H9 (cell line): Measurements from ENCODE around the genes MCTS2 and ID1.

- PRO-cap: no peak
Observed at GRCh38 chr20:25261512-25262135, 13.7 kb downstream of the PYGB start.

DNA sequence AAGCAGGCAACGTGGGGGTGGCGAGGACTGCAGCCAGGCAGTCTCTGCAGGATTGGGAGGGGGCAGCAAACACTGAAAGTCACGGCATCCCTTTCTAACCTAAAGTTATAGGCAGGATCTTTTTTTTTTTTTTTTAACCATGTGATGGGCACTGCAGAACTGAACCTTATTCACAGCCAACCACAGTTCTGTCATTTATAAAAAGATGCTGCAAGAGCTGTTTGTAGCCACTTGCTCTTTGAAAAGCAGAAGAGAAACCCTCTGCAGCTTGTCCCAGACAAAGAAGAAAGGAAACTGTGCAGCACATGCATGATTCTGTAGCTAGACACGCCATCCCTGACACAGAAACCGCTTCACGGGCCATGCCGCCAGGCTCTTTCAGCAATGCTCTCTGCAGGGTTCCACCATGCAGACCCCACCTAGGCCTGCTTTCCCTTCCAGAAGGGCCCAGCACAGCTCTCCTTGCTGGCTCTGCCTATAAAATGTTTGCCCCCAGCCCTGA, 70.7 kb downstream of the PYGB start:
- PRO-cap: no peak

- PRO-cap: no peak
Observed at GRCh38 chr20:25319656-25320854, 70.6 kb downstream of the ABHD12 start.

- PRO-cap: no peak
Observed at GRCh38 chr20:25339611-25340144, 51.0 kb downstream of the ABHD12 start.

- PRO-cap: no peak
Observed at GRCh38 chr20:25622965-25623366, 848 bp downstream of the NANP start.

DNA sequence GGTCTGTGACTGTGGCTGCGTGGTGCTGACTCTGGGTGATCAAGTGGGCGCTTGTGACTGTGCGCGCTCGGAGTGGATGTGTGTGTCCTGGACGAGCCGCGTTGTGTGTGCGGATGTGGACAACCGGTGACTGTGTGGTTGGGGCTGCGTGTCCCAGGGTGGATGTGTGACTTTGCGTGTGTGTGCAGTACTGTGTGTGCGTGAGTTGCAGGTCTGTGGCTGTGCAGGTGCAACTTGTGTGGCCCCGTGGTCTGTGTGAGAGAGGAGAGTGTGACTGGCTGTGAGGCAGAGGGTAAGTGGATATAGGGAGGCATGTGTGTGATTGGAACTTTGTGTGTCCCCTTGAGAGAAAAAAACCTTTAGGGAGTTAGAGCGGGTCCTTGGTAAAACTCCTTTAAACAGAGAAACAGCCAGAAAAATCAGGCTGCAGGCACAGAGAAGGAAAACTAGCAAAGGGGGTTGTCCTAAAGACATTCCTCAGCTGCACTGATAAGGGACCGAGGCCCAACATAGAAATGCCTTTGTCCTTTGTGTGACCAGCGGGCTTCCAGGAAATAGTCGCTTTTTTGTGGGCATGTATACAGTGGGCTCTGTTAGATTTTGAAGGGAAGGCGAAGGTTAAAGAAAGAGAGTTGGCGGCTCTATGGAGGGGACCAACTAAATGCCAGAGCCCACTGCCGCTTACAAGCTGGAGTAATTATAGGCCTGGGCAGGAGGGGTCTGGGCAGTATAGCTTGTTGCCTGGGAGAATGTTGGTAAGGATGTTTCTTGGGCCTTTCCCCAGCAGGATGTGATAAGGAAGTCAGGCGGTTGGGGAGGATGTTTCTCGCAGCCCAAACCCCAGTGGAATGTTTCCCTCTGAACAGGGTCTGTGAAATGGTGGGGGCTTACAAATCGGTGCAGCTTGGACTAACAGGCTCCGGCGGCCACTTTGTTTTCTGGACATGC, 313.6 kb upstream of the ZNF337 start:
- PRO-cap: no peak

DNA sequence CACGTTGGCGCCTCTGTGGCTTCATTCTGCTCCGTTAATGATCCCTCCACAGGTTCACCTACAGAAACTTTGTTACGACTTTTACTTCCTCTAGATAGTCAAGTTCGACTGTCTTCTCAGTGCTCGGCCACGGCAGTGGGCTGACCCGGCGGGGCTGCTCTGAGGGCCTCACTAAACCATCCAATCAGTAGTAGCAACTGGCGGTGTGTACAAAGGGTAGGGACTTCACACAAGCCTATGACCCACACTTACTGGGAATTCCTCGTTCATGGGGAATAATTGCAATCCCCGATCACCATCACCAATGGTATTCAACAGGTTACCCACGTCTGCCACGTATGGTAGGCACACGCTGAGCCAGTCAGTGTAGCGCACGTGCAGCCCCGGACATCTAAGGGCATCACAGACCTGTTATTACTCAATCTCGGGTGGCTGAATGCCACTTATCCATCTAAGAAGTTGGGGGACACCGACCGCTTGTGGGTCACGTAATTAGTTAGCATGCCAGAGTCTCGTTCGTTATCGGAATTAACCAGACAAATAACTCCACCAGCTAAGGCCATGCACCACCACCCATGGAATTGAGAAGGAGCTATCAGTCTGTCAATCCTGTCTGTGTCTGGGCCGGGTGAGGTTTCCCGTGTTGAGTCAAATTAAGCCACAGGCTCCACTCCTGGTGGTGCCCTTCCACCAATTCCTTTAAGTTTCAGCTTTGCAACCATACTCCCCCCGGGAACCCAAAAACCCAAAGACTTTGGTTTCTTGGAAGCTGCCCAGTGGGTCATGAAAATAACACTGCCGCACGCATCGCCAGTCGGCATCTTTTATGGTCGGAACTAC, 1959.0 kb upstream of the DEFB115 start:
- PRO-cap: no peak

DNA sequence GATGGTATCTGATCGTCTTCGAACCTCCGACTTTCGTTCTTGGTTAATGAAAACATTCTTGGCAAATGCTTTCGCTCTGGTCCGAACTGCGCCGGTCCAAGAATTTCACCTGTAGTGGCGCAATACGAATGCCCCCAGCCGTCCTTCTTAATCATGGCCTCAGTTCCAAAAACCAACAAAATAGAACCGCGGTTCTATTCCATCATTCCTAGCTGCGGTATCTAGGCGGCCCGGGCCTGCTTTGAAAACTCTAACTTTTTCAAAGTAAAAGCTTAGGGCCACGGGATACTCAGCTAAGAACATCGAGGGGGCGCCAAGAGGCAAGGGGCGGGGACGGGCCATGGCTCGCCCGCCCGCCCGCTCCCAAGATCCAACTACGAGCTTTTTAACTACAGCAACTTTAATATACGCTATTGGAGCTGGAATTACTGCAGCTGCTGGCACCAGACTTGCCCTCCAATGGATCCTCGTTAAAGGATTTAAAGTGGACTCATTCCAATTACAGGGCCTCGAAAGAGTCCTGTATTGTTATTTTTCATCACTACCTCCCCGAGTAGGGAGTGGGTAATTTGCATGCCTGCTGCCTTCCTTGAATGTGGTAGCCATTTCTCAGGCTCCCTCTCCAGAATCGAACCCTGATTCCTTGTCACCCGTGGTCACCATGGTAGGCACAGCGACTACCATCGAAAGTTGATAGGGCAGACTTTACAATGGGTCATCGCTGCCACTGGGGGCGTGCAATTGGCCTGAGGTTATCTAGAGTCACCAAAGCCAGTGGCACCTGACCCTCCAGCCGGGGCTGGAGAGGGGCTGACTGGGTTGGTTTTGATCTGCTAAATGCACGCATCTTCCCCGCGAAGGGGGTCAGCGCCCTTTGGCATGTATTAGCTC, 1958.1 kb upstream of the DEFB115 start:
- PRO-cap: no peak

- PRO-cap: no peak
Observed at GRCh38 chr20:30316120-30316648, 941.3 kb upstream of the DEFB115 start.

GRCh38 chr20:30741472-30741786, 516.0 kb upstream of the DEFB115 start:
- PRO-cap: no peak

- PRO-cap: no peak
Observed at GRCh38 chr20:31515493-31516608, 1.6 kb downstream of the HM13 start.

GRCh38 chr20:31517224-31517851, 3.1 kb downstream of the HM13 start:
- PRO-cap: no peak

GRCh38 chr20:31546999-31548102, at the start of gene MCTS2:
TSS of gene MCTS2 (plus strand) at chr20:31547379.
- PRO-cap: bidirectional peak, plus-strand start at chr20:31547461, minus-strand start at chr20:31547307

DNA sequence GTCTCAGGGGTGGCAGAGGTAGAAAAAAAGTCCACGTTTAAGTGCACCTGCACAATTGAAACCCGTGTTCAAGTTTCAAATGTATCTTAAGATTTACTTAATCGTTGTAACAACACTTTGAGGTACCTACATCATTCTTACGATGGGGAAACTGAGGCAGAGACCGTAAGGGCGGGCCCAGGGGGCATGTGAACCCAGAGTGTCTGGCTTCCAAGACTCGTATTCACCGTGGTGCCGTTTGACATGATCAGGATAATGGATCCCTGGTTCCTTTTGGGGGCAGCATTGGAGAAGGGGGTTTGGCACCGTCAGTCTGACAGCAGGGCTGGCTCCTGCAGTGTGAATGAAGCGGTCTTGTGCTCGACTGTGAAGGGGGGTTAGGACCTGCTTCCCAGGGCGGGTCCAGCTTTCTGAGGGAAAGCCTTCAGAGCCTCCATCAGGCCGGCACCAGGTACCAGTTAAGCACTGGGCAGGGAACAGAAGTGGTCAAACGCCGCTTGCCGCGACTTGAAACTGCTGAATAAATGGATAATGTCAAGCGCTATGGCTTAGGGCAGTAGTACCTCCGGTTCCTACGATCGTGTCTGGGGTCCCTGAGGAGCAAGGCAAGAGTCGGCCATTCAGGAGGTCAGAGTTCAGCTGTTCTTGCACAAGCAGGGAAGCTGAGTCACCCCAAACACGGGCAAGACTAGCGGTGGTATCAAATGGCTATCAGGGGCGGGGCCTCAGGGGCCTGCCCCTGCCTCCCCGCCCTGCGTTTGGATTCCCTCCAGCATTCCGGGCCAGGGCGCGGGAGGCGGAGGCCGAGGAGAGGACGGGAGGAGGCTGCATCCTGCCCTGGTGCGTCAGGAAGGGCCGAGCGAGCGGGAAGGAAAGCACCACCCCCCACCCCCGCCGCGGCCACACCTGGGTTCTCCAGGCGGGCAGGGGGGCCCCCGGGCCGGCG, 25.3 kb downstream of the MCTS2 start:
- PRO-cap: bidirectional peak, plus-strand start at position 454 of the sequence, minus-strand start at position 345 of the sequence; bidirectional peak, plus-strand start at position 775 of the sequence, minus-strand start at position 647 of the sequence

DNA sequence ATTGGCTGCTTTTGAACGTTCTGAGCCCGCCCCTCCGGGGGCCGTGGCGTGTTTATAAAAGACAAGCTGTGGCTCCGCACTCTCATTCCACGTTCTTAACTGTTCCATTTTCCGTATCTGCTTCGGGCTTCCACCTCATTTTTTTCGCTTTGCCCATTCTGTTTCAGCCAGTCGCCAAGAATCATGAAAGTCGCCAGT, at the start of gene ID1:
ID1 (plus strand) TSS at position 85 of the 198 bp plus-strand sequence.
- PRO-cap: bidirectional peak, plus-strand start at position 85 of the sequence, minus-strand start outside the sequence

- PRO-cap: no peak
Observed at GRCh38 chr20:31608961-31609332, 3.9 kb downstream of the ID1 start.

DNA sequence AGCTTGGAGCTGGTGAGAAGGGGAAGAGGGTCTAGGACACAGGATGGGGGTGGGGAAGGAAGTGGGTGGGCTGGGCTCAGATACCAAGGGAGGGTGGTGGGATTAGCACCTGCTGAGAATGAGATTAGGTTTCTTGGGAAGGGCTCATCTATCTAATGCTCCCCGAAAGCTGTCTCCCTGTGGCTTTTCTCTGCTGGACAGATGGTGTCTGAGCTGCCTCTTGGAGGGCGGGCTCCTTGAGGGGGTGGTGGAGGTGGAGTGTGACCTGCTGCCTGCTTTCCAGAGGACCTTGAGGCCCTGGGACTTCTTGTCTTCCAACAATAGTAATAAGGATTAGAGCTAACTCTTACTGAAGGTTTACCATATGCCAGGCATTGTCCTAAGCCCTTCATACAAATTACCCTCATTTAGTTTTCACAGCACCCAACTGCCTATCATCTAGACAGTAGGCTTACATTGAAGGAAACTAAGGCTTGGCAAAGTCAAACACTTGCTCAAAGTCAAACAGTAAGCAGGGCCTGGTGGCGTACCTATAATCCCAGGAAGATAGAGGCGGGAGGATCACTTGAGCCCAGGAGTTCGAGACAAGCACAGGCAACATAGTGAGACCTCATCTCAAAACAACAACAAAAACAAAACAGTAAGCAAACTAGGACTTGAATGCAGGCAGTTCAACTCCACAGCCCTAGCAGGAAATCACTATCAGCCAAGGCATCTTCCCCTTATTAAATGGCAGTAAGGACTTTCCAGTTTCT, 28.2 kb downstream of the BCL2L1 start:
- PRO-cap: no peak

DNA sequence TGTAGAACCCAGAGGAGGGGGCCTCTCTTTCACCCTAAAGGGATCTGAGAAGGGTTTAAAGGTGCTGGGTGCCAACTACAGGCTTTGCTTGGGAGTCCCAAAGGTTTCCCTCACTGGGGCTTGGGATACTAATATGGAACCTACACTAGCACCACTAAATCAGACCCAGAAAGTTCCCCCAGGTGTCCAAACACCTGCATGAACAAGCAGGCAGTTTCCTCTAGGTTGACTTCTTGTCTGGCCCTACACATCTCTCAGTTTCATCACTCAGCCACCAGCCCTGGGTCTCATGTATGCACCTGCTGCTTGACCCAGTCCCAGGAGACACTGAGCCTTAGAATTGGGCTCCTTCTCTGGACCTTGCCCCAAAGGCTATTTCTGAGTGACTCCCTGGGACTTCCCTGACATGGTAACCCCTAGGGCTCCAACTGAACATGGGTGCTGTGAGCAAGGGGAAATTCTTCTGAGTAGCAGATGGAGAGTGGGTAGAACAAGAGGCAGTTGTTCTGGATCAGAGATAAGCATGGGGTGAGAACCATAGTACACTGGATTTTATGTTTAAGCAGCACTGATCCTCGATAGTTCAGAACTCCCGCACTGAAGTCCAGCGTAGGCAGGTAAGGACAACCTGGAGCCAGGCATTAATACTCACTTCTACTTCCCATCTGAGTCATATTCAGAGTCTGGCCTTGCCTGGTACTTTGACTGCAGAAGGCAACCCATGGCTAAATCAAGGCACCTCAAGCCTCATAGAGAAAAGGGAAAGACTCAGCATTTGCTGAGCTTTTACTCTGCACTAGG, 16.8 kb downstream of the BCL2L1 start:
- PRO-cap: no peak

DNA sequence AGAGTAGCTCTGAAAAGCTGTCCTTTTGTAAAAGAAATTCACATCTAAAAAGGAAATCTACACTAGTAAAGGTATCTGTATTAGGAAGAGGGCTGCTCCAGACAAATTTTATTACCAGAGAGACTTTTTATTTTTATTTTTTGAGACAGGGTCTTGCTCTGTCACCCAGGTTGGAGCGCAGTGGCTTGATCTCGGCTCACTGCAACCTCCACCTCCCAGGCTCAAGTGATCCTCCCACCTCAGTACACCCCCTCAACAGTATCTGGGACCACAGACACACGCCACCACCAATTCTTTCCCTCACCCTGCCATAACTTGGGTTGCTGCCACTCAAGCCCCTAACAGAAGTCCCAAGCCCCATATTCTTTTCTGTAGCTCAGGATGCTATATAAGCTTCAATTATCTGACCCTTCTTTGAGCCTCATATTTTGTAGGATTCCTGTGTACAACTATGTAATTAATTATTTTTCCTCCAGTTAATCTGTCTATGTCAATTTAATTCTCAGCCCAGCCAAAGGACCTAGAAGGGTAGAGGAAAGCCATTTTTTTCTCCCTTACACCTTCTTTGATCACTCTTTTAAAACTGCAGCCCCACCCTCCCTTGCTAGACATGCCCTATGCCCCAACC, 6.8 kb downstream of the BCL2L1 start:
- PRO-cap: no peak

GRCh38 chr20:31723403-31724059, 863 bp upstream of the BCL2L1 start:
- PRO-cap: bidirectional peak, plus-strand start at chr20:31723763, minus-strand start at chr20:31723497; unidirectional peak, minus-strand start at chr20:31723888